Astrocyte (in vitro differentiated cells and primary cell): Measurements from ENCODE around the genes KIF1A, PPP1R7 and FARP2.

GRCh38 chr2:240095759-240096243 is 40.3 kb downstream of the COPS9 start:
- PRO-cap: no peak
- RRBS, 2 experiments: 4 to 5% methylated on average over 4 of the region's 27 CpGs

- PRO-cap: no peak
- RRBS, 2 experiments: 0 to 12% methylated on average over 2 of the region's 9 CpGs
Observed at GRCh38 chr2:240236302-240236928, 96.0 kb upstream of the OTOS start.

DNA sequence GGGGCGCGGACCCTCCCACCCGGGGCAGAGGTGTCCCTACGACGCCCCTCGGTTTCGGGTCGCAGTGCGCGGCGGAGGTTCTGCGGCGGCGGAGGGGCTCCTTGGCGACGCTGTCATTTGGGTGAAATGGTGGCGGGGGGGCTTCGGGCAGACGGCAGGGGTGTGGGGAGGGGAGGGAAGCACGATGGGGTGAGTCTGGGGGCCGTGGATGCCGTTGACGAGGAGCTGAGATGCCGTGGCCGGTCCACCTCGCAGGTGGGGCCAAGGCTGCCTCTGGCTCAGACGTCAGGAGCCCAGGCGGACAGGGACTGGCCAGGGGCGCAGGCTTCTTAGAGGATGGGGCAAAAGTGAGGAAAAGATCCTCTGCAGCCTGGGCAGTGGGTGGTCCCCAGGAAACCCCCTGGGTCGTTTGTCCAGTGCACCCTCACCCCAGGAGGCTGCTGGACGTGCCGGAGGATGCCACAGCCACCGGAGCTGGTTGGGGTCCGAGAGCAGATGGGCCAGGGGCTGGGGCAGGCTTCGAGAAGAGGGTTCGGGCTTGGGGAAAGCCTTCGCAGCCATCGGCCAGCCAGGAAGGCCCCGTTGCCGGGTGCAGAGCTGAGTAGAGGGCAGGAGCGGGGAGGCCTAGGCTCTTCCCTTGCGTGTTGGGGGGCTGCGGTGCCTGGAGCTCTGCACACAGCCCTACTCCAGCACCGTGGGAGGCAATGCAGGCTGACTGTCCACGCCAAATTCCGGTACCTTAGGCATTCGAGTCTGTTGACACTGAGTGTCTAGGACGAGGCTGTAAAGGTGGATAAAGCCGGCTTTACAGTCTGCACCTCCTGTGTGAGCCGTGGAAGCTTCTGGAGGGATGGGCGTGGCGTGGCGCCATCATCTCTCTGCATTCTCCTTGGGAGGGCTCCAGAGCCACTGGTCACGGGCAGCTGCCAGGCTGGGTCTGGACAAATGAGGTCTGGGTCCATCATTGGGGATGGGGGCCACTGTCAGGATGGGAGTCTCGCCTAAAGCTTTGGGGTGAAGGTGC is 18.8 kb downstream of the GPC1 start:
- PRO-cap: no peak
- RRBS, 2 experiments: 11 to 57% methylated on average over 2 to 10 of the region's 55 CpGs

DNA sequence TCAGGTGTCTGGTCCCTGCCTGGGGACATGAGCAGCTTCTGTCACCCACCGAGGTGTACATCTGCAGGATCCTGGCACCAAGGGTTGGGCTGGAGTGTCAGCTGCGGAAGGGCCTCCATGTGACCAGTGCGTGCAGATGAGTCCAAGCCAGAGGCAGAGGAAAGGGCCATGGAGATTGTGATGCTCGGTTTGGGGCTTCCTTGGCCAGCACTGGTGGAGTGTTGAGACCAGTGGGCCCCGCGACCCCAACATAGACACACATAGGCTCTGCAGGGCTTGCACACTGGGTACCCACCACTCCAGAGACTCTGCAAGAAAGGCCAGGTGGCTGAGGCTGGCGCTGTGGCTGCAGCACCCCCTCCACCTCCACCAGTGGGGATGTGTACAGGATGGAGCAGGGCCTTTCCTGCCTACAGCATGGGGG is 1.1 kb downstream of the RNPEPL1 start:
- PRO-cap: no peak
- RRBS, 2 experiments: no CpG with 5 or more reads among the region's 7 CpGs

DNA sequence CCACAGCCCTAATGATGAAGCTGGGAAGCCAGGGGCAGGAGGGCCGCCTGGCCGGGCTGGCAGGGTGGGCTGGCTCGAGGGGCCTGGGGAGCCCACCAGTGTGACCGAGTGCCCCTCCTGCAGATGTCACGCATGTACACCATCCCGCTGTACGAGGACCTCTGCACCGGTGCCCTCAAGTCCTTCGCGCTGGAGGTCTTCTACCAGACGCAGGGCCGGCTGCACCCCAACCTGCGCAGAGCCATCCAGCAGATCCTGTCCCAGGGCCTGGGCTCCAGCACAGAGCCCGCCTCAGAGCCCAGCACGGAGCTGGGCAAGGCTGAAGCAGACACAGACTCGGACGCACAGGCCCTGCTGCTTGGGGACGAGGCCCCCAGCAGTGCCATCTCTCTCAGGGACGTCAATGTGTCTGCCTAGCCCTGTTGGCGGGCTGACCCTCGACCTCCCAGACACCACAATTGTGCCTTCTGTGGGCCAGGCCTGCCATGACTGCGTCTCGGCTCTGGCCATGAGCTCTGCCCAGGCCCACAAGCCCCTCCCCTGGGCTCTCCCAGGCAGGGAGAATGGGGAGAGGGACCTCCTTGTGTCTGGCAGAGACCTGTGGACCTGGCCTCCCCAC is 8.9 kb upstream of the CAPN10 start:
- PRO-cap: no peak
- RRBS, 2 experiments: 84 to 100% methylated on average over 3 to 7 of the region's 23 CpGs

DNA sequence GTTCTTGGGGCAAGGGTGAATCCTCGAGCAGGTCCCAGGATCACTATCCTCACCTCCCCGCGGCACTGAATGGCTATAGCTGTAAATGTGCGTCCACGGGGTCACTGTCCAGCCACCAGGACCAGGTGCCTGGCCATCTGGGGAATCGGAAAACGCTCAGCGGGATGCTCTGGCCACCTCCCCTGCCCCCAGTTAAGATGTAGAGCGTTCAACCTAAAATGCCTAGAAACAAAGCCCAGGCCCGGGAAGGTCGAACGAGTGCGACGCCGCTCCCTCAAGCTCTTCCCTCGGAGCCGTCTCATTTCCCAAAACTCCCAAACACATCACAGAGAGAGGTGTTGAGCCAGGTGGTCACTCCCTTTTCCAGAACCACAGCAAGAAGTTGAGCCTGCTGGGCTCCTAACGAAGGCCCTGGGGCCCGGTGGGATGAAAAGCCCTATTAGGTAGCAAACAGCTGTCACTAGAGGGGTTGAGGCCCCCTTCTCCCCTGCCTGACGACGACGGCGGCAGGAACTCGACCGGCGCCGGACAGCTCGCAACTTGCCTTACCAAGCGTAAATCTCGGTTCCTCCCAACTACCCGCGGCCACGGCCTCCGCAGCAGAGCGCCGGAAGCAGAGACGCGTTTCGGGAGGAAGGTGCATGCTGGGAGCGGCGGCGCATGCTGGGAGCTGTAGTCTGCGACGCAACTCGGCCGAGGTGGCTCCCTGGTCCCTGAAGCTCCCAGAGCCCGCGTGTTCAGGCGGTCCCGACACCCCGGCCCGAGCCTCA is 638 bp upstream of the CAPN10 start:
- PRO-cap: bidirectional peak, plus-strand start at position 675 of the sequence, minus-strand start at position 606 of the sequence
- RRBS, 2 experiments: under 1% methylated on average over 9 to 19 of the region's 52 CpGs

- PRO-cap: unidirectional peak, minus-strand start at chr2:240820212
- RRBS, 2 experiments: 2% methylated on average over 52 of the region's 120 CpGs
Observed at GRCh38 chr2:240820049-240820932, at the start of gene KIF1A. Gene KIF1A, minus strand, starts transcription at chr2:240820219.

DNA sequence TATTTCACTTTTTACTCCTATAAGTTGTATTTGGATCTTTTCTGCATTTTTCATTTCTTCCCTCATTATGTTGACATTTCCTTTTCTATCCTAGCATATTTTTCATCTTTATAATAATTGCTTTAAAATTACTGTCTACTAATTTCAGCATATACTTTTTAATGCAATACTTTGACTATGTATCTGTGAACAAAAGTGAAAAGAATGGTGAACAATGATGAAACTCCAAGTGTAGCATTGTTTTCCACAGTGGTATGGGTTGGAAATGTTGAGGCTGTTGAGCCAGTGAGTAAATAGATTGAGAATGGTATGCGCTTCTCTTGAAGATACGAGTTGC is 7.8 kb downstream of the SNED1 start:
- PRO-cap: no peak
- RRBS, 2 experiments: no CpG with 5 or more reads among the region's 2 CpGs

DNA sequence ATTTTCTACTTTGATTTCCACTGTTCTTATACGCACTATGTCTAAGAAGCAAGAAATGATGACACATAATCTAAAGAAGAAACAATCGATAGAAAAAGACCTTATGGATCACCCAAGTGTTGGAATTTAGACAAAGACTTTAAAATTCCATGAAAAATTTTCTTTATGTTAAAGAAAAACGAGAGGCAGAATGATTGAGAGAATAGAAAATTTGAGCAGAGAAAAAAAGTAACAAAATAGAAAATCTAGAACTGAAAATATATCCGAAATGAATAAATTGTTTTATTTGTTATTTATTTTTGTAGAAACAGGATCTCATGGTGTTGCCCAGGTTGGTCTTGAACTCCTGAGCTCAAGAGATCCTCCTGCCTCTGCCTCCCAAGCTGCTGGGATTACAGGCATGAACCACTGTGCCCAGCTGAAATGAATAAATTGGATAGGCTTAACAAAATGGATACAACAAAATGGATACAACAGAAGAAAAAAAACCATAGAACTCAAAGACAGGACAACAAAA is 46.0 kb downstream of the MTERF4 start:
- PRO-cap: no peak
- RRBS, 2 experiments: no CpG with 5 or more reads among the region's 4 CpGs

DNA sequence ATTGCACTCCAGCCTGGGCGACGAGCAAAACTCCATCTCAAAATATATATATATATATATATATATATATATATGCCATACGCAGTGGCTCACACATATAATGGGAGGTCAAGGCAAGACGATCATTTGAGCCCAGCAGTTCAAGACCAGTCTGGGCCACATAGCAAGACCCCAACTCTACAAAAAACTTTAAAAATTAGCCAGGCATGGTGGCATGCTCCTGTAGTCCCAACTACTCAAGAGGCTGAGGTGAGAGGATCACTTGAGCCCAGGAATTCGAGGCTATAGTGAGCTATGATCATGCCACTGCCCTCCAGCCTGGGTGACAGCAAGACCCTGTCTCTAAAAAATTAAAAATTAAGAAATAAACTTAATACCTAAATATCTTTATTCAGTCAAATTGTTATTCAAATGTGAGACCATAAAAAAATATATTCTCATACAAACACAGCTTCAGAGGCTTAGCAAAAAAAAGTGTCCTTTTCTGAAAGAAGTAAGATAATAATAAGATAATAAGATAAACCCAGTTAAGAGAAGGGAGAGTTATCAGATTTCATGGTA is 44.7 kb downstream of the MTERF4 start:
- PRO-cap: no peak
- RRBS, 2 experiments: no CpG with 5 or more reads among the region's 5 CpGs

GRCh38 chr2:241092777-241093704 is 9.0 kb downstream of the MTERF4 start:
- PRO-cap: no peak
- RRBS, 2 experiments: no CpG with 5 or more reads among the region's 18 CpGs

DNA sequence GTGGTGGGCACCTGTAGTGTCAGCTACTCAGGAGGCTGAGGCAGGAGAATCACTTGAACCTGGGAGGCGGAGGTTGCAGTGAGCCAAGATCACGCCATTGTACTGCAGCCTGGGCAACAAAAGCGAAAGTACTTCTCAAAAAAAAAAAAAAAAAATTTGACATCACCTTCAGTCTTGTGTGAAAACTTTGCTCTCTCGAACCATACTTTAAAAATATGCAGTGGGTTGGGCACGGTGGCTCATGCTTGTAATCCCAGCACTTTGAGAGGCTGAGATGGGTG is 1.9 kb upstream of the MTERF4 start:
- PRO-cap: no peak
- RRBS, 2 experiments: no CpG with 5 or more reads among the region's 5 CpGs

DNA sequence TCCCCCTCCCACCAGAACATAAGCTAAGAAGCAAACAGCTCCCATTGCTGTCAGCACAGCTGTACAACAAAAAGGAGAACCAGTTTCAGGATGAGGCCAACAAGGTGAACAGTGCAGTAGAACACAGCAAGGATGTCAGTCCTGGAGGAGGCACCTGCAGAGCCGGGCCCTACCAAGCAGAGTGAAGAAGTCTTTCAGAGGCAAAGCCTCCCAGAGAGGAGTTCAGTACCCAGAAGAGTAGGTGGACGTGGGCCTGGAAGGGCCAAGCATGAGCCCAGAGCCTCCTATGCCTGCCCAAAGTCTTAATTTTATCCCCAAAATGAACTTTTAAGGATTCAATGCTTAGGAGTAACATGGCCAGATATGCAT is 983 bp downstream of the PASK start:
- PRO-cap: no peak
- RRBS, 2 experiments: no CpG with 5 or more reads among the region's 2 CpGs

DNA sequence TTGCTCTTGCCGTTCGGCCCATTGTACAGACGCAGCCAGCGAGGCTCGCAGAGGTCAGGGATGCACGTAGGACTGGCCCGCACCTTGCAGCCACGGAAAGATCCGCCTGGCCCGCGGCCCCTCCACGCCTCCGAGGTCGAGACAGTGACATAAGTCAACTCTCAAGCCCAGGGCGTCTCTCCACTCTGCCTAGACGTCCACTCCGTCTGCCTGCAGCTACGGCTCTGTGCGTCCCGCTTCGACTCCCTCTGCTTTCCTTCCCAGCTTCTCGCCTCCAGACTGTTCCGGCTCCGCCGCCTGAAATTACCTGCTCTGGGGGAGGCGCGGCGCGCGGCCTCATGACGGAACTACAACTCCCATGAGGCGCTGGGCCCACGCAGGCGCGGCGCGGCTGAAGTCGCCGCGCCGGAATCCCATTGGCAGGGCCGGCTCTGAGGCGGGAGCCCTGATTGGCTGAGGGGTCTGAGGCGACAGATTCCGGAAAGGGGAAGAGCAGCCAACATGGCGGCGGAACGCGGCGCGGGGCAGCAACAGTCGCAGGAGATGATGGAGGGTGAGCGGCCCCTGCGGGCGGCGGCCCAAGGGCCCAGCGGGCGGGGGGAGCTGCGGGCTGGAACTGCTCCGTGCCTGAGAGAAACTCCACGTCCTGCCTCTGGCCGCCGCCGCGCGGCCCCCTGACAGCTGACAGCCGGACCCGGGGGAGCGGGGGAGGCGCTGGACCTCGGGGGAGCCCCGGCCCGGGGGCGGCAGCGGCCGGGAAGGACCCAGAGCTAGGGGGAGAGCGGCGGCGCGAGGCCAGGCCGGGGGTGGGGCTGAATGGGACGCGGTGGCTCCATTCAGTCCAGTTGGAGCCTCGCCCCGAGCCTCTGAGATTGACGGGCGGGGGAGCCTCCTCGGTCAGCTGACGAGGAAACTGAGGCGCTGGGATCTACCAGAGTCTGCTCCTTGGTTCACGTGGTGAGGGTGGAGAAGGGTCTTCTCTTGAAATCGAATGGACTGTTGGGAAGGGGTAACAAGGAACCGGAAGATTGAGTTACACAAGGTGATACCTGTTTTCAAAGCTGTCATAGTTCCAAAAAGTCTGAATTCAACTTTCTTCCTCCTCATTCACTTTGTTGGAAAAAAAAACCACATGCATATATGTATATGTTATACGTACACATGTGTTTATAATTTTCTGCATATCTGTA is at the start of gene PPP1R7:
PPP1R7 (plus strand) TSS at position 473 of the 1,190 bp plus-strand sequence.
- PRO-cap: bidirectional peak, plus-strand start at position 530 of the sequence, minus-strand start at position 163 of the sequence
- RRBS, 2 experiments: 2 to 4% methylated on average over 15 to 24 of the region's 94 CpGs

GRCh38 chr2:241236346-241237245 is 48.1 kb downstream of the ANO7 start:
- PRO-cap: no peak
- RRBS, 2 experiments: no CpG with 5 or more reads among the region's 21 CpGs

DNA sequence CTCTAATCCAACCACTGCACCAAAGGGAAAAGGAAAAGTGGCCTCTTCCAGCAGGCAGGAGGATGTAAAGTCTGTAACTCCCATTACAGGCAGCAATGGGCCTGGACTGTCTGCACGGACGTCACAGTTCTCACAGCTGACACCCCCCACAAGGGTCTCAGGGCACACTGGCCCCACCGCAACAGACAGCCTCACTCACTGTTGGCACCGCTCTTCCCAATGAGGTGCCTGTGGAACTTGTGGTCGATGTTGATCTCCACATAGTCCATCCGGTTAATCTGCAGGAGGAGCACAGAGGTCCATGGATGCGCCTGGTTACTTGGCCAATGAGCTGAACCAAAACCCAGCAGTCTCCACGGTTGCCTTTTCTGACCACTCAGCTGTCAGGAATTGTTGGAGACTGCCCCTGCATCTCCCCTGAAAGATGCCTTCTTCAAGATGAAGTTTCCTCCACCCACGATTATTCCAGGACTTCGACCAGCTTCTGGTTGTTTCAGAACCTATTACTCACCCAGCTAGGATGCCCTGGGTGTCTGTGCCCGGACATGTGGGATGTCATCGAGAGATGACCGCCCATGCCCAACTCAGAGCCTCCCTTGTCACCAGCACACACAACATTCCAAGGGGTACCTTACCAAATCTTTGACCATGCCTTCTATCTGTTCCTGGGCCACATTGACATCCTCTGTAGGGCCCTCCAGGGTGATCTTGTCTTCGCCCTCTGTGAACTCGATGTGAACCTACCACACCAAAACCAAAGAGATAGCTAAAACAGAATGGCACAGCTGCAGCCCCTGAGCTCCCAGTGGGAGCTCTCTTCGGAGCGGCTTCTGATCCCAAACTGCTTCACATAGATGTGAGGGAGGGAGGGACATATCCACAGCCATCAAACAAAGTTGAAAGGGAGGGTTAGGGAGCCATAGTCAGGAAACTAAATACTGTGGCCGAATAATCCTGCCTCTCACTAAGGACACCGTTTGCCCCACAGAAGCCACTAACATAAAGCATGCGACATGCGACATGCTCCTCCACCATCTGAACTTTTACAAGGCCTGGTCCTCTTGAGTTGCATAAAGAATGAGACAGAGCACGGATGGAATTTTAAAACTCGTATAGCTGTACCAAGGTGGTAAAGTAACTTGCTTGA is 62.3 kb downstream of the HDLBP start:
- PRO-cap: no peak
- RRBS, 2 experiments: no CpG with 5 or more reads among the region's 23 CpGs

GRCh38 chr2:241309720-241310189 is 5.7 kb downstream of the HDLBP start:
- PRO-cap: no peak
- RRBS, 2 experiments: no CpG with 5 or more reads among the region's 1 CpG

DNA sequence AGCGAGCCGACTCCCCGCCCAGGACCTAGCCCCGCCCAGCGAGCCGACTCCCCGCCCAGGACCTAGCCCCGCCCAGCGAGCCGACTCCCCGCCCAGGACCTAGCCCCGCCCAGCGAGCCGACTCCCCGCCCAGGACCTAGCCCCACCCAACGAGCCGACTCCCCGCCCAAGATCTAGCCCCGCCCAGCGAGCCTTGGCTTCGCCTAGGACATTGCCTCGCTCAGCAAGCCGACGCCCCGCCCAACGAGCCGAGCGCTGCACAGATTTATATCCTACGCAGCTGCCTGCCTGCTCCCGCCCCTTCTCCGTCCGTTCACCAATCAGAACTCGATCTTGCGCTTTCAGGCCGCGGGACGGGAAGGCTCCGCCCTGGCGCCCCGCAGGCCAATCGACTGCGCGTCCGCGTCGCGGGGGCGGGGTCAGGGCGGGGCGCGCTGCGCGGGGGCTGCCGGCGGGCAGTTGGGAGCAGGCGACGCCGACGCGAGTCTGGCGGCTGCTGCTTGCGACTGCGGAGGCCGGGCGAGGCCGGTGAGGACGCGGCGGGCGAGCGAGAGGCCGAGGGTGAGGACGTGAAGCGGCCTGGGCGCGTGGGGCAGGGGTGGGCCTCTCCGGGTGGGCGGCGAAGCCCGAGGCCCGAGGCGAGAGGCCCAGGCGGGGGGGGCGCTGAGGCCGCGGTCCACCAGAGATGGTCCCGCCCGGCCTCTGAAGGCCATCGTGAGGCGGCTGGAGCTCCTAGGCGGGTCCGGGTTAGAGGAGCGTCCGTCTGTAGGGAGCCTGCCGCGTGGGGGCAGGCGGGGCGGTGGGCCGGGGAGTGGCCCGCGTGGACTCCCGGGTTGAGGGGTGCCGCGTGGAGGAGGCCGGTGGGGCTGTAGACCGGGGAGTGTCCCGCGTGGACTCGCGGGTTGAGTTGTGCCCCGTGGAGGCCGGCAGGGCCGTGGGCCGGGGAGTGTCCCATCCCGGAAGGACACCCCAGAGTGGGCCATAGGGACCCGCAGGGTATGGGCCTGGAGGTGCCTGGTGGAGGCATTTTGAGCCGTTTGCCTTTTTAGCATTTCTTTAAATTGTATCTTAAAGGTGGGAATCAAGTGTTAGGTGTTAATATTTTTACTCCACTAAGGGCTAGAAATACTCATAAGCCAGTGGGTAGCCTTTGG is at the start of gene FARP2:
FARP2 (plus strand) TSS at position 458 of the 1,154 bp plus-strand sequence.
- PRO-cap: unidirectional peak, plus-strand start at position 280 of the sequence; unidirectional peak, plus-strand start at position 458 of the sequence
- RRBS, 2 experiments: under 1 to 3% methylated on average over 49 of the region's 117 CpGs

DNA sequence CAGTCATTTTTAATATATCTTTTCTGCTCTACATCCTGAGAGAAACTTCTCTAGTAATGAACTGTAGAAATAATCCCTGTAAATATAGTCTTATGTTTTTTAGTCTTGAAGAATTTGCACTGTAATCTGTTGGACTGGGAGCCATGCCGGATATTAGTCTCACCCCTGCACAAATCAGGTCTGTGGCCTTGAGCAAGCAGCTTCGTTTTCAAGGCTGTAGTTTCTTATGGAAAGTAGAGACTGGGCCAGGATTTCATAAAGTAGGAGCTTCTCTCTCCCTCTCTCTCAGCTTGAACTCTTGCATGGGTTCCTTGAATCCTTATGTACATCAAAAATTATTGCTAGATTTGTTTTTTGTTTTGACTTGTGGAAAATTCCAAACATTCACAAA is 8.7 kb downstream of the FARP2 start:
- PRO-cap: no peak
- RRBS, 2 experiments: no CpG with 5 or more reads among the region's 2 CpGs

- PRO-cap: no peak
- RRBS, 2 experiments: no CpG with 5 or more reads among the region's 17 CpGs
Observed at GRCh38 chr2:241382660-241383849, 27.0 kb downstream of the FARP2 start.